GM12878 (cell line): ENCODE results near the genes PBXIP1 and PYGO2.

- RAMPAGE, long total RNA = no peak
- RRBS, 2 experiments = no CpG with 5 or more reads among the region's 3 CpGs
CAGE:
- cytosol, long polyA minus RNA = no peak
- cytosol, long polyA plus RNA = no peak
- long polyA plus RNA = no peak
- nucleolus, long total RNA = no peak
- nucleus, long polyA plus RNA = no peak
- nucleus, long total RNA = no peak
Measured at GRCh38 chr1:153768748-153769239, 6.4 kb upstream of the SLC27A3 start.

- RAMPAGE, long total RNA = no peak
- RRBS, 2 experiments = no CpG with 5 or more reads among the region's 13 CpGs
CAGE:
- cytosol, long polyA minus RNA = no peak
- cytosol, long polyA plus RNA = no peak
- long polyA plus RNA = no peak
- nucleolus, long total RNA = no peak
- nucleus, long polyA plus RNA = no peak
- nucleus, long total RNA = no peak
Measured at GRCh38 chr1:153775881-153775974, 521 bp downstream of the SLC27A3 start.

GRCh38 chr1:153940349-153940808, 6.1 kb downstream of the DENND4B start:
- RAMPAGE, long total RNA = no peak
- RRBS, 2 experiments = no CpG with 5 or more reads among the region's 4 CpGs
CAGE:
- cytosol, long polyA minus RNA = no peak
- cytosol, long polyA plus RNA = no peak
- long polyA plus RNA = no peak
- nucleolus, long total RNA = no peak
- nucleus, long polyA plus RNA = no peak
- nucleus, long total RNA = no peak

GRCh38 chr1:153961521-153961889, 1.8 kb downstream of the SLC39A1 start:
- RAMPAGE, long total RNA = no peak
- RRBS, 2 experiments = no CpG with 5 or more reads among the region's 5 CpGs
CAGE:
- cytosol, long polyA minus RNA = no peak
- cytosol, long polyA plus RNA = no peak
- long polyA plus RNA = no peak
- nucleolus, long total RNA = no peak
- nucleus, long polyA plus RNA = no peak
- nucleus, long total RNA = no peak

- RAMPAGE, long total RNA = no peak
- RRBS, 2 experiments = no CpG with 5 or more reads among the region's 9 CpGs
CAGE:
- cytosol, long polyA minus RNA = no peak
- cytosol, long polyA plus RNA = no peak
- long polyA plus RNA = no peak
- nucleolus, long total RNA = no peak
- nucleus, long polyA plus RNA = no peak
- nucleus, long total RNA = no peak
Measured at GRCh38 chr1:153991408-153992260, 1.1 kb downstream of the RPS27 start.

DNA sequence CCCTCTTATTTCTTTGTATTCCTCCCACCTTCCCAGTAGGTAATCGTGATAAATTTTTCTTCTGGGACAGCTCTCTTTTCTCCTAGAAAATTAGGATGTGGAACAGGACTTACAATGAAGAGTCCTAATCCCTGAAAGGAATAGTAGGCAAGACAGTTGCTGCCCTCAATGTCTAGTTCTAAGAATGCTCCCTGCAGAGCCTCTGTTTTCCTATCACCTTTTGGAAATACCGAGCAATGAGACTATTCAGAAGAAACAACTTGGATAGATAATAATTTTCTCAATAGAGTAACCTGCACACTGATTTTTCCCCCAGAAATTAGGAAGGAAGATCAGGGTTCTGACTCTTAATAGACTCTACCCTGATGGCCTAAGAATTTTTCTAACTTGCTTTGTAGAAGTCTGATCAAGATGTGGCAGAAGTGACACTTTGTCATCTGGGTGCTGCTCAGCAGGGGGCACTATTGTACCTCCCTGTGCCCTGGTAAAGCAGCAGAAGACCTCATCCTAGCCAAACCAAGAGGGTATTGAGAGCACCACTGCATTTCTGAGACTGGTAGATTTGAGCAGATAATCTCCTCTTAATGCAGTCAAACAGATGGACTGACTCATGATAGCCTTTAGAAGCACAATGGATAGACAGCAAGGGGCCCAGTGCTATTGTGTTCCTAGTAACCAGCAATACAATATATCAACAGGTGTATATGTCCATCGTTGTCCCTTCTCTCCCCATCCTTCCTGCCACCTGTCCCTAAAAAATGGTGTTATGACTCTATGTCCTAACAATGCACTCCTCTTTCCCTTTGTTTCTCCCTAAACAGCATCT, 5.9 kb downstream of the TPM3 start:
- RAMPAGE, long total RNA = no peak
- RRBS, 2 experiments = no CpG with 5 or more reads among the region's 3 CpGs
CAGE:
- cytosol, long polyA minus RNA = no peak
- cytosol, long polyA plus RNA = no peak
- long polyA plus RNA = no peak
- nucleolus, long total RNA = no peak
- nucleus, long polyA plus RNA = no peak
- nucleus, long total RNA = no peak

DNA sequence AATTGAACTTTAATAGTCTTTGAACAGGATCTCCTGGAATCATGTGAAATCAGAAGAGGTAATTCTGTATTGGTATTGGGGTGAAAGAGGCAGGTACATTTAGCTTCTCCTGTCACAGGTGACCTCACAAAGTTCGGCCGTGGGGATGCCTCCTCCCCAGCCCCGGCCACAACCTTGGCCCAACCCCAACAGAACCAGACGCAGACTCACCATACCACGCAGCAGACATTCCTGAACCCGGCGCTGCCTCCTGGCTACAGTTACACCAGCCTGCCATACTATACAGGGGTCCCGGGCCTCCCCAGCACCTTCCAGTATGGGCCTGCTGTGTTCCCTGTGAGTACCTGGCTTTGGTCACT, 11.7 kb upstream of the HAX1 start:
- RAMPAGE, long total RNA = no peak
- RRBS, 2 experiments = 97 to 98% methylated on average over 4 to 5 of the region's 8 CpGs
CAGE:
- cytosol, long polyA minus RNA = no peak
- cytosol, long polyA plus RNA = no peak
- long polyA plus RNA = no peak
- nucleolus, long total RNA = no peak
- nucleus, long polyA plus RNA = no peak
- nucleus, long total RNA = no peak

DNA sequence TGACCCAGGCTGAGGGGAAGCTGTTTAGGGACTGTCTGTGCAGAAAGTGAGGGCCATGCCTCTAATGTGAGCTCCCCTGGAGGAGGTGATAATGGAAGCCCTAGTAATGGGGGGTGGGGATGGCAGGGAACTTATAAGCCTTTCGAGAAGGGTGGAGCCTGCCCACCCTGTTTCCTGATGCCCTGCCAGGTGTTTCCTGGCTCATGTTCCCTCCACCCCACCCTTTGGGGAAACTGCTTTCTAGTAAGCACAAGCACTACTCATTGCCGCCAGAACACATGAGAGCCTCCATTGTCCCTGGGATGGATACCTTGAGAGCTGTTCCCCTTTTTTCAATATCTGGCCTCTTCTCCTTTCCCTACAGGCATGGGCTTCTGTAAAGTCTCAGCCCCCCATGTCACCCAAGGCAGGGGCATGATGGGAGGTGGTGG, 2.2 kb downstream of the ATP8B2 start:
- RAMPAGE, long total RNA = no peak
- RRBS, 2 experiments = no CpG with 5 or more reads among the region's 2 CpGs
CAGE:
- cytosol, long polyA minus RNA = no peak
- cytosol, long polyA plus RNA = no peak
- long polyA plus RNA = no peak
- nucleolus, long total RNA = no peak
- nucleus, long polyA plus RNA = no peak
- nucleus, long total RNA = no peak

- RAMPAGE, long total RNA = no peak
- RRBS, 2 experiments = no CpG with 5 or more reads among the region's 3 CpGs
CAGE:
- cytosol, long polyA minus RNA = no peak
- cytosol, long polyA plus RNA = no peak
- long polyA plus RNA = no peak
- nucleolus, long total RNA = no peak
- nucleus, long polyA plus RNA = no peak
- nucleus, long total RNA = no peak
Measured at GRCh38 chr1:154354498-154354908, 29.2 kb downstream of the ATP8B2 start.

DNA sequence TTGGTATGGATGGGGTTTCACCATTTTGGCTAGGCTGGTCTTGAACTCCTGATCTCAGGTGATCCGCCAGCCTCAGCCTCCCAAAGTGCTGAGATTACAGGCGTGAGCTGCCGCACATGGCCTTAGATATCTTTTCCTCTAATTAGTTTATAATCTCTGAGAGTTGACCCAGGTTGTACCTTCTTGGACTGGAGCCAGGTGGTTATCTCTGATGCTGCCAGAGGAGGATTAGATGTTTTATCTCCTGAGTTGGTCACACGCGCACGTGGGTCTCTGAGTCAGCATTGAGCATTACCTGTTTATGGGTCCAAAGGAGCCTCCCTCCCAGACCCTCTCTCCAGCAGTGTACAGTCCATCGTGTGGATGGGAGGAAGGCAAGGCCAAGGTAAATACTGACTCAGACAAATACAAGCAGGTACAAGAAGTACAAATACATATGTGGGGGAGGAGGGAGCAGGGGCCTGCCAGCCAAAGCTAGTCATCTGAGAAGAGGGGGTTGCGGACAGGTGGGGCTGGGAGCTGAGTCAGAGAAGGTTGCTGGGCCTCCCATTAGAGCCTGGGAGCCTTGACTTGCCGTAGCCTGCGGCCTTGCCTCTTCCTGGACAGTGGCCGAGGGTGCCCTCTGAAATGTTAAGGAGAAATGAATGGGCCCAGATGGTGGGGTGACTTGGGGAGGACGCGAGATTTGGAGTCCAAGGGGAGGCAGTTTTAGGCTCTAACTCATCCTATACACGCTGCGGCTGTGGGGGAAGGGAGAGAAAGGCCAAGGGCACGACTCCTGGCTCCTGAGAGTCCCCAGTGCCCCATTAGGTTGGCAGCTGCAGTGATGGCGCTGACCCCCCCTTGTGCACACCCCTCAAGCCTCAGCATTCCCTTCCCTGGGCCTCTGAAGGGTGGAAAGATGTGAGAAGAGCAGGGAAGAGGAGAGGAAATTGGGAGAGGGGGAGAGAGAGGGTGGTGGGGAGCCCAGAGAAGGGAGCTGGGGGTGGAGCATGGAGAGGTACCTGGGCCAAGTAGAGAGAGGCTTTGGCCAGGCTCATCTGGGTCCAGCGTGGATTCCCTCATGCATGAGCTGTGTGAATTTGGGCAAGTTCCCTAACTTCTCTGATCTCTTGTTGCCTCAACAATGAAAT, 13.3 kb downstream of the IL6R start:
- RAMPAGE, long total RNA = no peak
- RRBS, 2 experiments = no CpG with 5 or more reads among the region's 18 CpGs
CAGE:
- cytosol, long polyA minus RNA = no peak
- cytosol, long polyA plus RNA = no peak
- long polyA plus RNA = no peak
- nucleolus, long total RNA = no peak
- nucleus, long polyA plus RNA = no peak
- nucleus, long total RNA = no peak

DNA sequence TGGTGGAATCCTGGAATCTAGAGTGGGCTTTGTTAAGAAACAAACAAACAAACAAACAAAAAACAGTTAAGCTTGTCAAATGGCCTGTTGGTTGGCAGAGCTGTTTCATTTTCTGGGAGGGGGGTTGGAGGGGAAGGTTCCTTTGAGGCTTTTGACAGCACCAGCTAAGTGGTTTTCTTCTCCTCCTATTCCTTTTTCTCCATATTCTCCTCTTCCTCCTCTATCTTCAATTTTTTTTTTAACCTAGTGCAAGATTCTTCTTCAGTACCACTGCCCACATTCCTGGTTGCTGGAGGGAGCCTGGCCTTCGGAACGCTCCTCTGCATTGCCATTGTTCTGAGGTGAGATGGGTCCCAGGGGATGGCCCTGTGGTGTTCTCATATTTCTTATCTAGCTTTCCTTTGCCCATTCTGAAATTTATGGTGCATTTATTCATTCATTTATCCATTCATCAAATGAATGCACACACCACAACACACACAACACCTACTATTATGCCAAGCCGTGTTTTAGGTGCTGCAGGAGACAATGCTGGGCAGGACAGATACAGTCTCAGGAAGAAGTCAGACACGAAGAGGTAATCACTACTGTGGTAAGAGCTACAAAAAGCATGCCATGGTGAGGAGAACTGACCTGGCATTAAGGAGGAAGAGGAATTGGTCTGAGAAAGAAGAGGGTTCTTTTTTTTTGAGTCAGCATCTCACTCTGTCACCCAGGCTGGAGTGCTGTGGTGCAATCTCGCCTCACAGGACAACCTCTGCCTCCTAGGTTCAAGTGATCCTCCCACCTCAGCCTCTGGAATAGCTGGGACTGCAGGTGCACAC, 47.6 kb upstream of the TDRD10 start:
- RAMPAGE, long total RNA = no peak
- RRBS, 2 experiments = no CpG with 5 or more reads among the region's 5 CpGs
CAGE:
- cytosol, long polyA minus RNA = no peak
- cytosol, long polyA plus RNA = no peak
- long polyA plus RNA = no peak
- nucleolus, long total RNA = no peak
- nucleus, long polyA plus RNA = no peak
- nucleus, long total RNA = no peak

GRCh38 chr1:154460343-154461016, 41.5 kb upstream of the TDRD10 start:
- RAMPAGE, long total RNA = no peak
- RRBS, 2 experiments = no CpG with 5 or more reads among the region's 14 CpGs
CAGE:
- cytosol, long polyA minus RNA = no peak
- cytosol, long polyA plus RNA = no peak
- long polyA plus RNA = no peak
- nucleolus, long total RNA = no peak
- nucleus, long polyA plus RNA = no peak
- nucleus, long total RNA = no peak

GRCh38 chr1:154474763-154475228, 27.2 kb upstream of the TDRD10 start:
- RAMPAGE, long total RNA = no peak
- RRBS, 2 experiments = no CpG with 5 or more reads among the region's 5 CpGs
CAGE:
- cytosol, long polyA minus RNA = no peak
- cytosol, long polyA plus RNA = no peak
- long polyA plus RNA = no peak
- nucleolus, long total RNA = no peak
- nucleus, long polyA plus RNA = no peak
- nucleus, long total RNA = no peak

GRCh38 chr1:154555795-154556207, 2.7 kb downstream of the UBE2Q1 start:
- RAMPAGE, long total RNA = no peak
- RRBS, 2 experiments = no CpG with 5 or more reads among the region's 2 CpGs
CAGE:
- cytosol, long polyA minus RNA = no peak
- cytosol, long polyA plus RNA = no peak
- long polyA plus RNA = no peak
- nucleolus, long total RNA = no peak
- nucleus, long polyA plus RNA = no peak
- nucleus, long total RNA = no peak

DNA sequence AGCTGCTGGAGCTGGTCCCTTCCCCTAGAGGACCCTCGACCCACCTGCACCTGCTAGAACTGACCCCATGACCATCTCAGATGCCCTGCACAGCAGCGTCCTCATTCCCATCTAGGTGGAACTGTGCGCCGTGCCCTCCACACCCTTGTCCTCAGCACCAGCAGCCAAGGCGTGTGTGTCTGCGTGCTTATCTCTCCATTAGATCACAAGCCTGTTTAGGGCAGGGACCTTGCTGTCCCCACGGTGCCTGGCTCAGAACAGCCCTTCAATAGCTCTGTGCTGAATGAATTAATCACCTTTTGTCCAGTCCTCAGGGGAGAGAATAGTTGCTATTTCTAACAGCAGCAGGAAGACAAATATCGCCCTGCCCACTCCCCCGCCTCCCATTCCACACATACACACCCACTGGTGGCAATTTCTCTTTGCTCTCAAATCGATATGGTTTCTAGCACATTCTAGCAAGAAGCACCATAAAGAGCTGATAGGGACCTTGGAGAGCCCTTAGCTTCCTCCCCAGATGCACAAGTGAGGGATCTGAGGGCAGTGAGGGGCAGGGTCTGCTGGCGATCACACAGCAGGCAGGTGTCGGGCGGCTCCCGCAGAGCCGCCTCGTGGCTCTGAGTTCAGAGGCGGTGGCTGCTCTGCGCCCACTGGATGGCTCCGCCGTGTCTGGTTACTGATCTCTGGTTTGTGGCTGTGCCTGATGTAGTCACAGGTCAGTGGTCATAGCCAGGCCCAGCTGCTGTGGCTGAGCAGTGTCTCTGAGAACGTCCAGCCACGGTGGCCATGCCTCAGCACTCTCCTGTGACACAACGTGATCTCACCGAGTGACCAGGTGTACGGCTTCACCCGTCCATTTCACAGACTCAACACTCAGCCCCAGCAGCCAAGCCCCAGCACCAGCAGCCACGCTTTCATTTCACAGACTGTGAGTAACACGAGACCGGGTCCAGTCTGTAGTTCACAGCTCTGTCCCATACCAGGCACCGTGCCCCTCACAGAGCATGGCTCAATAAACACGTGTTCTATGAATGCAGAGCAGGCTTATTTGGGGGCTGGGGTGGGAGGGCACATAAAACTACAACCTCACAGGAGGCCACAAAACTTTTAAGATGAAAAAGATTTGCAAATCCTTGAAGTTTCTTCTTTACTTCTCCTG, 61.4 kb downstream of the KCNN3 start:
- RAMPAGE, long total RNA = no peak
- RRBS, 2 experiments = no CpG with 5 or more reads among the region's 31 CpGs
CAGE:
- cytosol, long polyA minus RNA = no peak
- cytosol, long polyA plus RNA = no peak
- long polyA plus RNA = no peak
- nucleolus, long total RNA = no peak
- nucleus, long polyA plus RNA = no peak
- nucleus, long total RNA = no peak

DNA sequence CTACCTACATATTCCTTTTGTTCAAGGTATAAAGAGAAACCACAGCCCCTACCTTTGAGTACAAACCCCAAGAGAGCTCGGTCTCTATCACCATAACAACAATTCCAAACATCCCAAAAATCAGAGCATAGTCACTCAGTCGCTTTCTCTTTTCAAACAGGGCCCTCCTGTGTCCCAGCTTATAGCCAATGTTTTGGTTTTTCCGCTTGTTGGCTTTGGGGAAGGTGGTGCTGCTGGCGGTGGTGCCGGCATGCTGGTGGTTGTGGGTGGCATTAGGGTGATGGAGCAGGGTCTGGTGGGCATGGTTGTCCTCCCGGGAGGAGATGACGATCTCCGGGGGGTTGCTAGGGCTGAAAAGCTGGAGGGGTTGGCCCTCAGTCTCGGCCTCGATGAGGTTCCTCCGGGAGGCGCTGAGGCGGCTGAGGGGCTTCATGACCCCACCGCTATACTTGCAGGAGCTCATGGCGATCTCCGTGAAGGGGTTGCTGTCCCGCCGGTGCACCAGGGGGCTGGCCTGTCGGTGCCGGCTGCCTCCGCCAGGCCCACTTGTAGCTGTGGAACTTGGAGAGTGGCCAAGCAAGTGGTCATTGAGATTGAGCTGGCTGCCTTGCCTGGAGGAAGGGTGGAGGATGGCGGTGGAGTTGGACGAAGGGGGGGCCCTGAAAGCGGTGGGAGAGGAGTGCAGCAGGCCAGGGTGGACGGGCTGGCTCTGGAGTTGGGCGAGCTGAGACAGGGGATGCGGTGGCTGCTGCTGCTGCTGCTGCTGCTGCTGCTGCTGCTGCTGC, 909 bp downstream of the KCNN3 start:
- RAMPAGE, long total RNA = no peak
- RRBS, 2 experiments = 34 to 41% methylated on average over 12 of the region's 27 CpGs
CAGE:
- cytosol, long polyA minus RNA = no peak
- cytosol, long polyA plus RNA = no peak
- long polyA plus RNA = no peak
- nucleolus, long total RNA = no peak
- nucleus, long polyA plus RNA = no peak
- nucleus, long total RNA = no peak

DNA sequence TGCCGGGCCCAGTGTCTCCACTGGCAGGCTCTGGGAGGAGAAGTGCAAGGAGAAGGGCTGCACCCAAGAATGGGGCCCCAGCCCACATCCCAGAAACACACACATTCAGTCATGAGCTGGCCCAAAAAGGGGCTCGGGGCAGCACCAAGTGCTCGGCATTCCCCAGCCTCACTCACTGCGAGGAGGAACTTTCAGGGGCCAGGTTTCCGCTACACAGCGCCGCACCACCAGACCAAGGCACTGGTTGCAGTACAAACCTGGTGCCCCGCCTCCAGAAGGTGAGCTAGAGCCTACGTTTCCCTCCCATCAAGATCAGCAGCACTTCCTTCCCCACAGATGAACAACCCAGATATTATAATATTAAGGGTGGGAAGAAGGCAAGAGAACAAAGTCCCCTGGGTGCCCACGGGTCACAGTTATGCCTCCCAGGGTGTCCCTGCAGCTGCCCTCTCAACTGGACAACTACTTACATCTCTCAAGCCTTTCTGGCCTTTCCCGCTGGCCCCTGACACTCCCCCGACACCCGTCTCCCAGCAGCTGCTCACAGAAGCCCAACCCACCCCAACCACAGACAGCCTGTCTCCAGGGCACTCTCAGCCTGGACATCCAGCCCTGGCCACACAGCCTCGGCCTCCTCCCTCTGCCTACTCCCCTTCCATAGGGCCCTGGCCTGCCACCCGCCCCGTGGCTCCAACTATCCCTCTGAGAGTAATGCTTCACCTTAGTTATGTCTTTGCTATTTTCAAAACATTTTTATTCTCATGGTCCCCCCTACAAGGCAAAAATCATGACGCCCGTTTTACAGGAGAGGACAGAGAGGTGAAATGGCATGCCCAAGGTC, 3.8 kb downstream of the PBXIP1 start:
- RAMPAGE, long total RNA = no peak
- RRBS, 2 experiments = no CpG with 5 or more reads among the region's 18 CpGs
CAGE:
- cytosol, long polyA minus RNA = start-site peak on the minus strand centred at position 189 of the sequence, 9 bp wide, 5 reads
- cytosol, long polyA plus RNA = no peak
- long polyA plus RNA = no peak
- nucleolus, long total RNA = start-site peak on the minus strand centred at position 163 of the sequence, 193 bp wide, 45 reads
- nucleus, long polyA plus RNA = no peak
- nucleus, long total RNA = no peak

DNA sequence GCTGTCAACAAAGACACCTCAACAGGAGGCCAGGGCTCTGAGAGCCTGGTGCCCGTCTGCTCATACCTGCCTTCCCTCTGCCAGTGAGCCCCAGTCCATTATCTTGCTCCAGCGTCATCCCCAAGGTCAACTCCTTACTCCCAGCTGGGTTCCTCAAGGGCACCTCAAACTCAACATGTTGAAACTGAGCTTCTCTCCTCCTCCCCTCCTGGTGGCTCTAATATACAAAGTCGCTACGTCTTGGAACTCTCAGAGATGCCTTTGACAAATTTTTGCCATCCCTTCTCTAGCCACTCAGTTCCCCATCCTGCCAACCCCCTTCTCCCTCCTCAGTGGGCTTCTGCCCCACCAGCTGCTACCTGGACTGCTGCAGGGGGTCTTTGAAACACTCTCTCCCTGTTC, 3.2 kb downstream of the PBXIP1 start:
- RAMPAGE, long total RNA = no peak
- RRBS, 2 experiments = no CpG with 5 or more reads among the region's 4 CpGs
CAGE:
- cytosol, long polyA minus RNA = no peak
- cytosol, long polyA plus RNA = no peak
- long polyA plus RNA = no peak
- nucleolus, long total RNA = no peak
- nucleus, long polyA plus RNA = no peak
- nucleus, long total RNA = no peak

GRCh38 chr1:154955701-154956643, at the start of gene PBXIP1:
TSS of gene PBXIP1 (minus strand) at chr1:154956099.
- RAMPAGE, long total RNA = no peak
- RRBS, 2 experiments = no CpG with 5 or more reads among the region's 21 CpGs
CAGE:
- cytosol, long polyA minus RNA = no peak
- cytosol, long polyA plus RNA = start-site peak on the minus strand at chr1:154956097-154956122, 330 and 258 reads in 2 replicates
- long polyA plus RNA = start-site peak on the minus strand at chr1:154956094-154956121, 188 and 234 reads in 2 replicates
- nucleolus, long total RNA = start-site peak on the minus strand at chr1:154956098-154956127, 207 reads
- nucleus, long polyA plus RNA = start-site peak on the minus strand at chr1:154956094-154956122, 386 and 320 reads in 2 replicates
- nucleus, long total RNA = start-site peak on the minus strand at chr1:154956075-154956148, 28 reads

GRCh38 chr1:154961615-154962920, at the start of gene PYGO2:
TSS of gene PYGO2 (minus strand) at chr1:154961782.
- RAMPAGE, long total RNA = no peak
- RRBS, 2 experiments = under 1 to 2% methylated on average over 19 of the region's 95 CpGs
CAGE:
- cytosol, long polyA minus RNA = no peak
- cytosol, long polyA plus RNA = no peak
- long polyA plus RNA = no peak
- nucleolus, long total RNA = start-site peak on the minus strand at chr1:154961730-154961753, 24 reads; start-site peak on the minus strand at chr1:154962333-154962350, 22 reads; start-site peak on the minus strand at chr1:154962402-154962423, 17 reads
- nucleus, long polyA plus RNA = no peak
- nucleus, long total RNA = no peak